Natural killer cell (primary cell): ENCODE results near the gene FAAP100.

GRCh38 chr17:81331731-81332110 is 36.6 kb upstream of the SLC38A10 start:
- PRO-cap, result no peak

DNA sequence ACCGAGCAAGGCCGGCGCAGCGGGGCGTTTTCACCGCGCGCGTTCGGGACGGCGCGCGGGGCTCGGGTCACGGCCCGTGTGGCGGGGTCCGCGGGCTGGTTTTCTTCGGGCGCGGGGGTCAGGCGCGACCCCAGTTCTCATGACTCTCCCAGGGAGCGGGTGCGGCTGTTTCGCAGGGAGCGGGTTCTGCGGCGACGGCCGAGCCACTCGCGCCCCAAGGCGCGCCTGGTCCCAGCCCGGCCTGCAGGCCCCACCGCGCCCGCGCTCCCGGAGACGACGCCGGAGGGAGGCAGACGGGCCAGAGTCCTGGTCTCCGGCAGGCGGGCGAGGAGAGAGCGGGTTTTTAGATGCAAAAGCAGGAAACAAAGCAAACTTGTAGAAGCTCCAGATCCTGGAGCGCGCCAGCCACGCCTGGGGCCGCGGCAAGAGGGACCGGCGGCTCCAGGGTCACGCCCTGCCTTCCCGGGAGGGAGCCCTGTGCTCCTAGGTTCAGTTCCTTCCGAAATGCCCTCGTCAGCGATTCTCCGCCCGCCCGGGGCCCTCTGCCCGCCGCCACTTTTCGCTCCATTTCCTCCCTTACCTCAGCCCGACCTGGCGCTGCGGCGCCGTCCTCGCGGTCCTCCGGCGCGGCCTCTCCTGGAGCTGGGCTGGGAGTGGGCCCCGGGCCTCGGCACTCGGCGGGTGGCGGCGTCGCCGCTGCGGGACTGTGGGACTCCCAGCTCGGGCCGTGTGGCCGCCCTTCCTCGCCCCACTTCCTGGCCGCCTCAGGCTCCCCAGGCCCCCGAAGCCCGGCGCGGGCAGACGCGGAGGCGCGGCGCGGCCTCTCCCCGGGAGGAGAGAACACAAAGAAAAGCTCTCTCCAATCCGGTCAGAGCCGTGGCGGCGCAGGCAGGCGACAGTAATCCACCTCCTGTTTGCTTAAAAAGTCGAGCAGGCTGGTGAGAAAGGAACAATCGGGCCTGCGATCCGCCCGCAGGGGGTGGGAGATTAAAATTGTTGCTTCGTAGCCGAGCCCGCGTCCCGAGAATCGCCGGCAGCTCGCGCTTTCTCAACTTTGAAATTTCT is 1.4 kb downstream of the BAHCC1 start:
- PRO-cap, result no peak

- PRO-cap, result no peak
Measured at GRCh38 chr17:81398837-81399951, 3.9 kb downstream of the BAHCC1 start.

DNA sequence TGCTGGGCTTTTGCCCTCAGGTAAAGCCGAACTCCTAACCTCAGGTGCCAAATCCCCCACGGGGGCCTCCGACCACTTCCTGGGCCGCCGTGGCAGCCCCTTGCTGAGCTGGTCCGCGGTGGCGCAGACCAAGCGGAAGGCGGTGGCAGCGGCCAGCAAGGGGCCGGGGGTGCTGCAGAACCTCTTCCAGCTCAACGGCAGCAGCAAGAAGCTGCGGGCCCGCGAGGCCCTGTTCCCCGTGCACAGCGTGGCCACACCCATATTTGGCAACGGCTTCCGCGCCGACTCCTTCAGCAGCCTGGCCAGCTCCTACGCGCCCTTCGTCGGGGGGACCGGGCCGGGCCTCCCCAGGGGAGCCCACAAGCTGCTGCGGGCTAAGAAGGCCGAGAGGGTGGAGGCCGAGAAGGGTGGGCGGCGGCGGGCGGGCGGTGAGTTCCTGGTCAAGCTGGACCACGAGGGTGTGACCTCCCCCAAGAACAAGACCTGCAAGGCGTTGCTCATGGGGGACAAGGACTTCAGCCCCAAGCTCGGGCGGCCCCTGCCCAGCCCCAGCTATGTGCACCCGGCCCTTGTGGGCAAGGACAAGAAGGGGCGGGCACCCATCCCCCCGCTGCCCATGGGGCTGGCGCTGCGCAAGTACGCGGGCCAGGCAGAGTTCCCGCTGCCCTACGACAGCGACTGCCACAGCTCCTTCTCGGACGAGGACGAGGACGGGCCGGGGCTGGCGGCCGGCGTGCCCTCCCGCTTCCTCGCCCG is 51.6 kb downstream of the ACTG1 start:
- PRO-cap, result no peak

DNA sequence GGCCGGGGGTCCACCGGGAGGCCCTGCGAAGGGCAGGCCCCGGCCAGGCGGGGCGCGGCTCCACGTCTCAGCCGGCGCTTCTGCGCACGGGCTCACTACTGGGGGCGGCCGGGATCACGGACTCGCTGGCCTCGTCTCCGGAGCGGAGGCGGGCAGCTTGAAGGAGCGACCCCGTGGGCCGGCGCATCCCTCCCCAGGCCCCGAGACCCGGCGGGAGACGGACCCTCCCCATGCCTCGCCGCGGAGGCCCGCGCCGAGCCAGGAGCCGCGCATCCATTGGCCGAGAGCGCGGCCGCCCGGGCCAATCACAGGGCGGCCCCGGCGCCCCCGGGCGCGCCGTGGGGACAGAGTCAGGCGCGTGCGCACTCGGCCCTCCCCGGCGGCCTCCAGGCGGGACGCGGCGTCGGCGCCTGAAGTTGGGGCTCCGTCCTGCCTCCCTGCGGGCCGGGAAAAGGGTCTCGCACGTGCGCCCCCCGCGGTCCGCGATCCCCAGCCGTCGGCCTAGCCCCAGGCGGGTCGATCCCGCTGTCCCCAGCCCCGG is 24.8 kb downstream of the ACTG1 start:
- PRO-cap, result unidirectional peak, plus-strand start at position 390 of the sequence

- PRO-cap, result no peak
Measured at GRCh38 chr17:81518461-81519253, 6.1 kb upstream of the ACTG1 start.

DNA sequence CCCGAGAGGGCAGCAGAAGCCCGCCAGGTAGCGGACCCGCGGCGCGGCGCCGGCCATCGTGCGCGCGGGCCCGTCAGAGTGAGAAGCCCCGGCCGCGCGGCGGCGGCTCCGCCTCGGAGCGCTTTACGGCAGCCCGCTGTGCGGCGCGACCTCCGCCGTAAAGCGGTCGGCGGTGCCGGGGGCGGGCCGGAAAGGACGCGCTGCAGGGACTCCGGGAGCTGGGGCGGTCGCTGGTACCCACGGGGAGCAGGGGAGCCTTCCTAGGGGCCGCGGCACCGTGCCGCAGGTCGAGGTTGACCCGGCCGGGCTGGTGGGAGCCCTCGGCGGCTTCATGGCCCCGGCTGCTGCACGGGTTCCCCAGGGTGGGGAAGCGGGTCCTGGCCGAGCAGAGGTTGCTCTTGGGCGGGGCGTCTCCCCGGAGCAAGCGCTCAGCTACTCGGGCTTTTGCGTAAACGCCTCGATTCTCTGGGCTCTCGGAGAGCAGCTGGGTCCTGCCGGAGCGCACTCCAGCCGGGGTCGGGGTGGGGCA is at the start of gene FAAP100:
Gene FAAP100 (minus strand): TSS at position 80 of the 529 bp plus-strand sequence.
- PRO-cap, result bidirectional peak, plus-strand start at position 166 of the sequence, minus-strand start at position 80 of the sequence

DNA sequence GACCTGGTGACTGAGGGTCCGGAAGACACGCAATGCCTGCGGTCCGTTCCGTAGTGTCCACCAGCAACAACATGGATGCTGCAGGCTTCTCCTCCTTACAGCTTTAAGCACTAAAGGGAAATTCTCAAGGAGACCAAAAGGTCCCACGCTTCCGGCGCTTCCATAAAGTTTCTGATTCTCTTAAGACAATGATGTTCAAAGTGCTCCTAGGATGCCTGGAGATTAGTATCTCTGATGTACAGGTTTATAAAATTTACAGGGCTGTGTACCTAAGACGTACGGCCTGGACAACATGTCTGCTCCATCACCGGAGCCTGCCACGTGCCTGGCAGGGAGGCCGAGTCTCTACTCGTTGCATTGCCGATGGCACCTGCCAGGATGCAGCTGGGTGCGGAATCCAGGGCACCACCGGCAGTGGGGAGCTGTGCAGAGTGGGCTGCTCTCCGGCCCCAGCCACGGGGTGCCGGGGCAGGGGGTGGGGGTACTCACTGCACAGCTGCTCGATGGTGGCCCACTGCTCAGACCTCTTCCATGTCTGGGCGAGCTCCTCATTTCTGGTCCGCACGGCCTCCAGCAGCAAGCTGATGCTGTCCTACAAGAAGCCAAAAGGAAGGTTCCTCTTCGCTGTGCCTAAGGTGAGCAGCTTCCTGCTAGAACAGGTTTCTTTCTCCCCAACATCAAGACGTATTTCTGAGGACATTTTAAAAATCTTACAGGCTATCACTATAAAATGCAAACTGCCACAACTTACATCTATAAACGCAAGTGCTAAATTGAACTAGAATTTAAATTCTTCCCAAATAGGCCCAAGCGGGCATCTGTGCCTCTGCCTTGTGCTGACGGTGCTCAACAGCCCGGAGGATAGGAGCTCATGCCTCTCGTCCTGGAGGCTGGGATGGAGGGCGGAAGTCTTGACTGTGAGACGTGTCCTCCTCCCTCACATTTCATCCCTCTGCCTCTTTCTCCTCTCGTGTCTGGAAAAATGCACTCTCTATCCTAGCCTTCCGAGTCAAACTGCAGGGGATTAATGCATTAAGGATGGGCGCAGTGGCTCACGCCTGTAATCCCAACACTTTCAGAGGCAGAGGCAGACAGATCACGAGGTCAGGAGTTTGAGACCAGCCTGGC is 13.2 kb upstream of the FAAP100 start:
- PRO-cap, result no peak

DNA sequence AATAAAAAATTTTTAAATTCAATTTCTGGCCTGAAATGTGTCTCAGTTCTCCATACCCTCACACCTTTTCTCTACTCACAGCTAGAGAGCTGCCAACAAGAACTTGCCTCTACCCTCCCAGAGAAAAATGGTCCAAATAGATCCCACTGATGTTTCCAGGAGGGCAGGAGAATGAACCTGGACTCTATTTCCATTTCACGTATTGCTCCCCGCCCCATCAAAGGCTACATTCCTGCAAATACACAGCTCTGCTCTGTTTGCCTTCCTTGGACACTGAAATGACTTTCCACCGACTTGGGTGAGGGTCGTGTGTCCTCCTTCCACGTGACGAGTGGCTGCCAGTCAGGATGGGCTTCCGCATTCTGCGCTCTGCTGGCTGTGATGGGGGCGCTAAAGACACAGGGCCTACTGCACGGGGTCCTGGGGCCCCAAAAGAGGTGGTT is 21.5 kb upstream of the FAAP100 start:
- PRO-cap, result no peak

- PRO-cap, result no peak
Measured at GRCh38 chr17:81579620-81580306, 27.6 kb upstream of the FAAP100 start.

DNA sequence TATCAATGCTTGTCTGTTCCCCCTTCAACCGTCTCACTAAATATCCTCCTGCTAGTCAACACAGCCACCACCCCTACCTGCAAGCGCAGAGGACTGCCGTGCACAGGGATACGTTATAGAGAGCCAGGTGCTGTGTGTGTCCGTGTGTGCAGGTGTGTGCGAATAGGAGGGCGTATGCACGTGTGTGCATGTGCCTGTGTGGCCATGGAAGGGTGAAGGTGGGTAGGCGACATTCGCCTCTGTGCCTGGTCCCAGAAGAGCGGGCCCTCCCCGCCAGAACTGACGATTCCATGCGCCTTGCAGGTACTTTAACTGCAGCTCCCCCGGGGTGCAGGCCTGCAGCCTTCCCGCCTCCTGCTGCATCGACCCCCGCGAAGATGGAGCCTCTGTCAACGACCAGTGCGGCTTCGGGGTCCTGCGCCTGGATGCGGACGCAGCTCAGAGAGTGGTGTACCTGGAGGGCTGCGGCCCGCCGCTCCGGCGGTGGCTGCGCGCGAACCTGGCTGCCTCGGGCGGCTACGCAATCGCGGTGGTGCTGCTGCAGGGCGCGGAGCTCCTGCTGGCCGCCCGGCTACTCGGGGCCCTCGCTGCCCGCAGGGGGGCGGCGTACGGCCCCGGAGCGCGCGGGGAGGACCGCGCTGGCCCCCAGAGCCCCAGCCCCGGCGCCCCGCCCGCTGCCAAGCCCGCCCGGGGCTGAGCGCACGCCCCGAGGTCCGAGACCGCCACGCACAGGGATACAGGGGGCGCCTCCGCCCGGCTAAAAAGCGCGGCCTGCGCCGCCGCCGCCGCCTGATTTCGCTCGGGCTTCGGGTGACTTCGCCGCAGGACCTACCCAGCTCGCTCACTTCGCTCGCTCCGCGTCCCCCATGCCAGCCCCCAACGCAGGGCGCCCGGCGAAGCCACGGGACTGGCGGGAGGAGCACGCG is 8.5 kb downstream of the PDE6G start:
- PRO-cap, result no peak

DNA sequence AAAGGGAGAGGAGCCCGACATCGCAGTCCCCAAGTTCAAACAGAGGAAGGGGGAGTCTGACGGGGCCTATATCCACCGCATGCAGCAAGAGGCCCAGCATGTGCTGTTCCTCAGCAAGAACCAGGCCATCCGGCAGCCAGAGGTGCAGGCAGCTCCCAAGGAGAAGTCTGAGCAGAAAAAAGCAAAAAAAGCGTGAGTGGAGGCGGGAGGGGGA is 3.6 kb downstream of the CCDC137 start:
- PRO-cap, result no peak

- PRO-cap, result no peak
Measured at GRCh38 chr17:81690998-81691203, 7.1 kb downstream of the HGS start.

- PRO-cap, result no peak
Measured at GRCh38 chr17:81709894-81711066, 1.8 kb upstream of the SLC25A10 start.

- PRO-cap, result no peak
Measured at GRCh38 chr17:81833530-81834014, 481 bp upstream of the MCRIP1 start.

DNA sequence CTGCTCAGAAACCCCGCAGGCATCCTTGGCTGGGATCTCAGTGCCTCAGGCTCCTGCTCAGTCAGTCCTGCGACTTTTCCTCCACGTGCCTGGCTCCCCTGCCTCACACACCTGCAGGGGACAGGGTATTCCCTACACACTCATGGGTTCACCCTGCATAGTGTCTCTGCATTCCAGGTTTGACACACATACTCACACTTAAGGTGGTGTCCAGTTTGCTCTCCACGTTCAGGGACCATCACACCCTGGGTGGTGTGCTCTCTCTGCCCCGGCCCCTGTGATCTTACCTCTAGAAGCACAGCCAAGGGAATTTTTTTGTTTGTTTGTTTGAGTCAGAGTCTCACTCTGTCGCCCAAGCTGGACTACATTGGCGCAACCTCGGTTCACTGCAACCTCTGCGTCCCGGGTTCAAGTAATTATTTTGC is 997 bp upstream of the PPP1R27 start:
- PRO-cap, result no peak

- PRO-cap, result no peak
Measured at GRCh38 chr17:81844906-81845822, 10.3 kb upstream of the PPP1R27 start.

DNA sequence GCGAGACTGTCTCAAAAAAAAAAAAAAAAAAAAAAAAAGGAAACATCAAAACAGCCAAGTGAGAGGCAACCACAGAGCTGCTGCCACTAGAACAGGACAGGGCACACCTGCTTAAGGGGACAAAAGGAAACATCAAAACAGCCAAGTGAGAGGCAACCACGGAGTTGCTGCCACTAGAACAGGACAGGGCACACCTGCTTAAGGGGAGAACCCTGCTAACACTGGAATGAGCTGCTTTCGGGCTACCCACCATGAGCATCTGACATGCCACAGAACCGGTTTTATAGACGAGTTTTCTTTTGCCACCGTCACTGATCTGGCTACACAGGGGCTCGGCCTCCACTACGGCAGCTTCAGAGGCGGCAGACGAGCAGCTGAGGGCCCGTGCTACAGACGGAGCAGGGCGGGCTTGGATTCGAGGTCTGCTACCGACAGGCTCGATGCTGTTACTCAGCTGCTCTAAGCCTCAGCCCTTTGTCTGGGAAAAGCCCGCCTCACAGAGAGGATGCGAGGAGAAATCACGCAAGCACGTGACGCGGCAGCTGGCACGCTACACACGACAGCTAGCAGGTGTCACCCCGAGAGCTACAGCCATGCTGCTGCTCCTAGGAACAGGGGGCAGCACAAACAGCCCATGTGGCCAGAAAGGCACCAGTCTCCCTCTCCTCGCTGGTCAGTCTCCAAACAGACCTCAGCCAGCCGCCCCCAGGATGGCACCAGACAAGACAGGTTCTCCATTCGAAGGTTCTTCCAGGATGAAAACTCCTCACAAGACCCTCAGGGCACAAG is 1.9 kb downstream of the P4HB start:
- PRO-cap, result no peak

- PRO-cap, result no peak
Measured at GRCh38 chr17:81859034-81859419, 1.3 kb downstream of the P4HB start.

DNA sequence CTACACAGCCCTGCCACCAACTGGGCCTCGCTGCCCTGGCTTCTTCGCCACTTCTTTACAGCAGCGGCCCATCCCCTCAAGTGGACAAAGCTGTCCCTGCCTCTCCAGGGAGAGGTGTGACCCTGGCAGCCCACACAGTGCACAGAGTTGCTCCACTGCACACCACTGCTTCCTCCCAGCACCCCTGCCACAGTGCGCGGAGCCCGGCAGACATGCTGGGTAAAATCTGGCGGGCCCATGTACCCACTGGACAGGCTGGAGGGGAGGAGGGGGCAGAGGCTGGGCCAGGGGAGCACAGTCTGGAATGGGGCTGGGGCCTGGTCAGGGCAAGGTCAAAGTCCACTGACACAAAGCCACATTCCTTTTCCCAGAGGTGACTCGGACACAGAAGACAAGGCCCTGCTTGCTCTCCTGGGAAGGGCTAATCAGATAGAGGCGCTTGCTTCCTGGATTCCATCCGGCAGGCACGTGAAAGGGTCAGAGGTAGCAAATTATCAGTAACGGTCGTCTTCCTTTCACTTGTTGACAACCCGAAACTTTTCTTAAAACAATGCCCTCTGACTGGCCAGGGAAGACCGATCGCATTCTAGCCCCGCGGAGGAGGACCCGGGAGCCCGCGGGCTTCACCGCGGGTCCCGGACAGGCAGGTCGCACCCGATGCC is 832 bp downstream of the PCYT2 start:
- PRO-cap, result no peak